Retinal pigment epithelial cell (primary cell): ENCODE data around the genes IFNL2, EID2B and LGALS16.

DNA sequence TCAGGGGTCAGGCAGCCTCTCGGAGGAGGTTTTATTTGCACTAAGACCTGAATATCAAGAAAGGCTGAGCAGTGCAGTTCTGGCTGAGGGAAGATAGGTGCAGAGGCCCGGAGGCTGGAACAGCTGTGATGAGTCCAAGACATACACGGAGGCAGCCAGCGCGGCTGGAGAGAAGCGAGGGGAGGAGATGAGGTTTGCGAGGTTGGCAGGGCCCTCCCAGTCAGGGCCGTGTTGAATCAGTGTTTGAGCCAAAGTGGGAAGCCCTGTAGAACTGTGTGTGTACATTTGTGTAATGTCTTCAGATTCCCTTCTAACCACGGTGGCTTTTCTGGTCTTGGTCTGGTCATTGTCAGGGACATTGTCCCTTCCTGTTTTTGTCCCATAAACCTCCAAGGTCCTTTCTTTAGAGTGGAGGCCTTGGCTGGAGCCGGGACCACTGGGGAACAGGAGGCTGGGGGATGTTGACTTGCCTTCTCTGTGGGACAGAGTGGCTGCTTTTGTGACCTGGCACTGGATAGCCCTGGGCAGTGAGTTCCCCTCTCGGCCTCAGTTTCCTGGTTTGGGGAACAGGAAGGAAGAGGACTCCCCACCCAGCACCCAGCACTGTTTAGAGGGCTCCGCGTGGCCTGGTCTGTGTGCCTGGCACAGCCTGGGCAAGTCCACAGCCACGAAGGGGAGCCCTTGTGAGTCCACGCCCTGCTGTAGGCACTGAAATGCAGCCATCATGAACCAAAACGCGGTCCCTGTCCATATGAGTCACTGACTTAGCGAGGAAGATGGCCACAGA, 35.1 kb downstream of the PAK4 start:
- RRBS = no CpG with 5 or more reads among the region's 18 CpGs

DNA sequence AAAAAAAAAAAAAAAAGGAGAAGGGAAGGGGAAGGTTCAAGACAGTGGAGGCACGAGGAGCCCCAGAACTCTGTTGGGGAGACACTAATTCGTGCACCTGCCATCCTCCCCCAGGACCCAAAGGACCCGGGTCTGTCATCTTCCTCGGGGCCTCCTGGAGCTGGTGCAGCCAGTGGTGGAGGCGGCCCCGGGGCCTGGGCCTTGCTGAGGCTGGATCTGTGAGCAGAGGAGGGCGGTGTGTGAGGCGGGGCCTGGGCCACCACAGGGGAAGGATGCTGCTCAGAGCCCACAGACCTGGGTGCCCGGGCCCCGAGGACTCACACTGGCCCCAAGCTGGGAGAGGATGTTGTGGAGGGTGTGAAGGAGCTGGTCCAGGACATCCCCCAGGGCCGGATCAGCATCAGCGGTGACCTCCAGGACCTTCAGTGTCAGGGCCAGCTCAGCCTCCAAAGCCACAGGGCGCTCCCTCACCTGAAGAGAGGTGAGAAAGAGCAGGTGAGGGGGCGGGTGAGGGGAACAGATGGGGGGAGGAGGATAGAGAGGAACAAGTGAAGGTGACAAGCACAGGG, 8.2 kb downstream of the IFNL3 start:
- RRBS = 77% methylated on average over 7 of the region's 14 CpGs

DNA sequence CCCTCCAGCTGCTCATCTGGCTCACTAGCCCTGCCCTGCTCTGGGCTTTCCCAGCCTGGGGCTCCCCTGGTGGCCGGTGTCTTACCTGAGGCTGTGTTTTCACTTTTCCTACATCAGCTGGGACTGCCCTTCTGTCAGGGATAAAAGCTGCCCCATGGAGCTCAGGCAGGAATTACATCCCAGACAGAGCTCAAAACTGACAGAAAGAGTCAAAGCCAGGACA, at the start of gene IFNL2:
IFNL2 (plus strand) TSS at position 168 of the 223 bp plus-strand sequence.
- RRBS = no CpG with 5 or more reads among the region's 1 CpG

DNA sequence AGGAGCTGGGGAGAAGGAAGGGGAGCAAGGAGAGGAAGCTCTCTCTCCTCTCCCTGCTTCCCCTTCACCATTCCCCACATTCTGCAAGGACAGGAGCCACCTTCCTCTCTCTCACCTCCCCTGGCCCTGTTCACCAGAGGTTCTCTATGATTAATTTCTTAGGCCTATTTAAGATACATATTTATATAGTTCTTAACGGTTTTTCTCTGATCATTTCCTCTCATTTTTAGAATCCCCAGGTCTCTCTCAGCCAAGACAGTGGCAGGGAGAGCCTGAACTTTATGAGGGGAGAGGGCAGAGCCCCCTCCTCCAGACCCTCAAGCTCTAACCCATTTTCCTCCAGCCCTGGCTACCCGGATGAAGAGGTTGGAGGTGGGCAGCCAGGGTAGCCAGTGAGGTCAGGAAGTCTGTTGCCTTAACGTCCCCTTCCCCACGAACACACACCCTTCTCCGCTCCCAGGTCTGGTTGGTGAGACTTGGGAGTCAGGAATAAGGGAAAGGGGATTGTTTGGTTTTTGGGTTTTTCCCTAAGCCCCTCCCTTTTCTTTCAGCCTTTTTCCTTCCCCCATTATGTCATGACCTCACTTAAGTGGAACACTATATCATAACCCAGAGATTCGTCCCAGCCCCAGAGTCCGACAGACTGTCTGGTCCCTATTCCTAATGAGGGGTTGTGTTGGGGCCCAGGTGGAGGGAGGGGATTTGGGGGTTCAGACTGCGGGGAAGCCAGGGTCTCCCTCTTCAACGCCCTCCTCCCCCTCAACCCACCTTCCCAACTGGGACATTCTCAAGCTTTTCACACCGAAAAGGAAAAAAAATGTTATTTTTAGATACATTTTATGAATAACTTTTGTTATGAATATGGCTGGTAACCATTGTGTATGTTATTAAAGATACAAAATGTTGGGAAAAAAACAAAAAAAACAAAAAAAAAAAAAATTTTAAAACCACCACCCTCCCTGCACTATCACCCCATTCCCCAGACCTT, 6.6 kb downstream of the PAF1 start:
- RRBS = no CpG with 5 or more reads among the region's 10 CpGs

DNA sequence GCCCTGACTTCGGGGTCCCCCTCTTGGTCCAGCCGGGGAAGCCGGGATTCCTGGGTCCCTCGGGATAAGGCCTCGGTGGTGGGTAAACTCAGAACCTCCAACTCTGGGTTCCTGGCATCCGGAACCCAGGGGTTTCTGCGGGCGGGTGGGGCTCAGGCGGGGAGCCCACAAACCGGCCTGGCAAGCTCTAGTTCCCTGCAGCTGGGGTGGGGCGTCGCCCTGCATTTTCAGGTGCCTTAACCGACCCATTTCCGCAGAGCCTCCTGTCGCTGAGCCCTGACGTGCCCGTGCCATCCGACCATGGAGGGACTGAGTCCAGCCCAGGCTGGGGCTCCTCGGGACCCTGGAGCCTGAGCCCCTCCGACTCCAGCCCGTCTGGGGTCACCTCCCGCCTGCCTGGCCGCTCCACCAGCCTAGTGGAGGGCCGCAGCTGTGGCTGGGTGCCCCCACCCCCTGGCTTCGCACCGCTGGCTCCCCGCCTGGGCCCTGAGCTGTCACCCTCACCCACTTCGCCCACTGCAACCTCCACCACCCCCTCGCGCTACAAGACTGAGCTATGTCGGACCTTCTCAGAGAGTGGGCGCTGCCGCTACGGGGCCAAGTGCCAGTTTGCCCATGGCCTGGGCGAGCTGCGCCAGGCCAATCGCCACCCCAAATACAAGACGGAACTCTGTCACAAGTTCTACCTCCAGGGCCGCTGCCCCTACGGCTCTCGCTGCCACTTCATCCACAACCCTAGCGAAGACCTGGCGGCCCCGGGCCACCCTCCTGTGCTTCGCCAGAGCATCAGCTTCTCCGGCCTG, 1.0 kb downstream of the ZFP36 start:
- RRBS = 49% methylated on average over 13 of the region's 46 CpGs

- RRBS = 95% methylated on average over 2 of the region's 27 CpGs
These were observed 1.9 kb downstream of the ZFP36 start for GRCh38 chr19:39408289-39409303.

- RRBS = under 1% methylated on average over 8 of the region's 44 CpGs
These were observed 2.8 kb downstream of the ZFP36 start for GRCh38 chr19:39409304-39409904.

GRCh38 chr19:39430697-39431594, 4.8 kb downstream of the RPS16 start:
- RRBS = 63% methylated on average over 5 of the region's 25 CpGs

DNA sequence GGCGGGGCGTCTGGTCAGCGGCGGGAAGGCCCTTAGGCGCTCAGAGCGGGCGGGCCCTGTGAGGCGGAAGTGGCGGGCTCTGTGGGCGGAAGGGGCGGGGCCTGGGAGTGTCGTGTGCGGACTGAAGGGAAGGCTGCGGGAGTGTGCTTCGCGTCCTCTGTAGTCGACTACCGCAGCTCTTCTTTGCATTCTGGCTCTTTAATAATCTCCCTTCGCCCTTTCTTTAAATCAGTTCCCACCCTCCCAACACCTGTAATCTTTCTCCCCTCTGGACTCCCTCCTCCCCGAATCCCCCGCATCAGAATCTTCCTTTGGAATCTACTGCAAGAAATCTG, 269 bp upstream of the RPS16 start:
- RRBS = no CpG with 5 or more reads among the region's 21 CpGs

- RRBS = 3% methylated on average over 17 of the region's 62 CpGs
These were observed 4.0 kb downstream of the DLL3 start for GRCh38 chr19:39502630-39503185.

- RRBS = 2% methylated on average over 17 of the region's 77 CpGs
These were observed at the start of gene EID2B for GRCh38 chr19:39532092-39533350. Gene EID2B (minus strand): TSS chr19:39532852.

DNA sequence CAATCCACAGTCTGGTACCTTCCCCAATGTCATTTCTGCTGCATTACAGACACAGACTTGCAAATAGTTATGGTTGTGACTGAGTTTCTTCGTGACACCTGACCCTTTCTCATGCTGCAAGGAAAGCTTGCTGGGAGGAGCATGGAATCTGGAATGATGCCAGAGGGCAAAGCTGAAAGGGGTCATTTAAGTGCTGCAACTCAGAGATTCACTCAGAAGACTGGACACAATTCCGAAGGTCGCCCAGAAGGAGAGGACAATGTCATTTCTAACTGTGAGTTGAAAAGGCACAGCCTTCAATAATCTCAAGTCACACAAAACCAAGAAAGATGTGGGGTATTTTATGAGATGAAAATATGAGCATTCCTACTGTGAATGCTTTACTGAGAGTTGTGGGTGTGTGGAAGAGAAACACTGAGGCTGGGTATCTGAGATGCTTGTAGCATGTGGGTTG, at the start of gene LGALS16:
LGALS16 (plus strand) TSS at position 211 of the 454 bp plus-strand sequence.
- RRBS = no CpG with 5 or more reads among the region's 3 CpGs

DNA sequence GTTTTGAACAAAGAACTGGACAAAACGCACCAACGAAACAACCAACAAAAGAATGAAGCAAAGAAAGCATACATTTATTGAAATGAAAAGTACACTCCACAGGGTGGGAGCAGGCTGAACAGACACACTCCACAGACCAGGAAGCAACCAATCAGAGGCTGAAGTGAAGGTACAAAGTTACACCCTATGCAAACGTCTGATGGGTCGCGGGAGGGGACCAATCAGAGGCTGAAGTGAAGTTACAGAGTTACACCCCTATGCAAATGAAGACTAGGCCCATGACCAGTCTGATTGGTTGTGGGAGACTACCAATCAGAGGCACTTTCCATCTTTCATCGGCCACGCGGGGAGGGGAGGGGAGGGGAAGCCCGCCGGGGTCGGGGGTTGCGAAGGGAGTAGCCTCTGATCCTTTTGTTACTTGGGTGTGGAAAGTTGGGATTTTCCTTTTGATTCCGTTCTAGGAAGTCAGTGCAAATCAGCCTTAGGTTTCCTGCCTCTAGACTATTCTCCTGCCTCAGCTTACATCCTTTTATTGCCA, 12.4 kb upstream of the FBL start:
- RRBS = no CpG with 5 or more reads among the region's 13 CpGs

DNA sequence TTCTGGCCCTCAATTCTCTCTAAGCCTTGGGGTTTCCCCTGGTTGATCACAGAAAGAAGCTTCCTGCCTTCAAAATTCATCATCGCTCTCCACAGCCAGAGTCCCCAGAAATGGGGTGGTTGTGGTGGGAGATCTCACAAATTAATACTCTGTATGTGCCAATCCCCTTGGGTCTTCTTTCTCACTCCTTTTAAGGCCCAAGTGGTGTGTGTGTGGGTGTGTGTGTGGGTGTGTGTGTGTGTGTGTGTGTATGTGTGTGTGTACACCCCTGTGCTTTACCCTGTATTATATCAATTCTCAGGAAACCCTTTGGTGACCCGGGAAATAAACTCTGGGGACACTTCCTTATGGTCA, 33.8 kb upstream of the PSMC4 start:
- RRBS = no CpG with 5 or more reads among the region's 2 CpGs

DNA sequence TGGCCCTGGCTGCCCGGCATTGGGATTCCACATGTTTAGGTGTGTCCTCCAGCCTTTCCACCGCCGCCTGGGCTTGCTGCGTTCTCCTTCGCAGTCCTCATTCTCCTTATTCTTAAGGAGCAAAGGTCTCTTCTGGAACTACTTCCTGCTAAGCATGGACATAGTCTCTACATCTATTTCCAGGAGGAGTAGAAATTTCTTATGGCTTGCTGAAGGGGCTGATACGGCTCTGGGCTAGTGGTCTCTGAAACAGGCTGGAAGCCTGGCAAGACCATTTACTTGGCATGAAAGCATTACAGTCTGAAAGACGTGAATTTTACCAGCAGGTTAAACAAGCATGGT, 27.3 kb upstream of the PSMC4 start:
- RRBS = no CpG with 5 or more reads among the region's 7 CpGs

DNA sequence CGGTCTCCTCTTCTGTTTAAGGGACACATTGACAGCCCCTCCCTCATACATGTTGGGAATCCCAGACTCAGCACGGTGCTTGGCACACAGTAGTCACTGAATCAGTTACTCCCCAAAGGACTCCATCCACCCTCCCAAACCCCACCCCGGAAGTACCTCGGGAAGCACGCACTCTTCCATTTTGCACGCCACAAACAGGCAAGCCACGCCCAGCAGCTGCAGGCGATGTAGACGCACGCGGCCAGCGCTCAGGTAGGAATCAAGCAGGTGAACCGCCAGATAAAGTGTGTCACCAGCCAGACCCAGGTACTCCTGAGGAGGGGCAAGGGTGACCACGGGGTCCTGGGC, 2.2 kb downstream of the CCNP start:
- RRBS = no CpG with 5 or more reads among the region's 14 CpGs

- RRBS = no CpG with 5 or more reads among the region's 11 CpGs
These were observed 25.3 kb downstream of the C19orf47 start for GRCh38 chr19:40322847-40323441.

DNA sequence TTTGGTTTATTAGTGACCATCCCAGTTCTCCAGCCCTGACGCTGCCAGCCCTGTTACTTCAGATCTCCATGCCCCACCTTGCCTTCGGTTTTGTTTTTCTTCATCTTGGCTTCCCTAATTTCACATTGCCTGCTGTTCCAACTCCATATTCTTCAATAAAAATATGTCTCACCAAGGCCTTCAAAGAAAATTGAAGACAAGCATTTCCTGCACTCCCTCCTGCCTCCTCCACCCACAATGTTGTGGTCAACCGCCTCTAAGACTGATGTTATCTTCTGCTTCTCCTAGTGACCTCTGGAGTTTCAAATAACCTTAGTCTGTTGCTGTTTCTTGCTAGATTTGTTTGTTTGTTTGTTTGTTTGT, 14.6 kb downstream of the PLD3 start:
- RRBS = no CpG with 5 or more reads among the region's 3 CpGs

DNA sequence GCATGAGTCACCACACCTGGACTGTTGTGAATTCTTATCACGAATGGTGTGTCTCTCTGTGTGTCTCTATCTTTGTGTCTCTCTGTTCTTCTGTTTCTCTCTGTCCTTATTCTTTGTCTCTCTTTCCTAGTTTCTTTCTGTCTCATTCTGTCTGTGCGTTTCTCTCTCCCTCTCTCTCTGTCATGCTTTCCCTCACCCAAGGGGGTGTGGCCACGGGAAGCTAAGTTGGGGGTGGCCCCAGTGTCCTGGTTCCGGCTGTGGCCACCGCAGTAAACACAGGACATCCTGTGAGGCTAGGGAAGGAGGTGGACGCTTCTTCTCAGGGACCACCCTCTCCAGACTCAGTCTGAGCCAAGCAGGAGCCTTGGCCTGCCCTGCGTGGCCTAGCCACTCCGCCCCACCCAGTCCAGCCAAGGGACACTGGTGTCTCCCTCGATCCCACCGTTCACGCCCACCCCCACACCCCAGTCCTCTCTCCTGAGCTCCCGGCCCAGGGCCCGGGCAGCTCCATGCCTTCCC, 3.9 kb upstream of the PRX start:
- RRBS = no CpG with 5 or more reads among the region's 13 CpGs

DNA sequence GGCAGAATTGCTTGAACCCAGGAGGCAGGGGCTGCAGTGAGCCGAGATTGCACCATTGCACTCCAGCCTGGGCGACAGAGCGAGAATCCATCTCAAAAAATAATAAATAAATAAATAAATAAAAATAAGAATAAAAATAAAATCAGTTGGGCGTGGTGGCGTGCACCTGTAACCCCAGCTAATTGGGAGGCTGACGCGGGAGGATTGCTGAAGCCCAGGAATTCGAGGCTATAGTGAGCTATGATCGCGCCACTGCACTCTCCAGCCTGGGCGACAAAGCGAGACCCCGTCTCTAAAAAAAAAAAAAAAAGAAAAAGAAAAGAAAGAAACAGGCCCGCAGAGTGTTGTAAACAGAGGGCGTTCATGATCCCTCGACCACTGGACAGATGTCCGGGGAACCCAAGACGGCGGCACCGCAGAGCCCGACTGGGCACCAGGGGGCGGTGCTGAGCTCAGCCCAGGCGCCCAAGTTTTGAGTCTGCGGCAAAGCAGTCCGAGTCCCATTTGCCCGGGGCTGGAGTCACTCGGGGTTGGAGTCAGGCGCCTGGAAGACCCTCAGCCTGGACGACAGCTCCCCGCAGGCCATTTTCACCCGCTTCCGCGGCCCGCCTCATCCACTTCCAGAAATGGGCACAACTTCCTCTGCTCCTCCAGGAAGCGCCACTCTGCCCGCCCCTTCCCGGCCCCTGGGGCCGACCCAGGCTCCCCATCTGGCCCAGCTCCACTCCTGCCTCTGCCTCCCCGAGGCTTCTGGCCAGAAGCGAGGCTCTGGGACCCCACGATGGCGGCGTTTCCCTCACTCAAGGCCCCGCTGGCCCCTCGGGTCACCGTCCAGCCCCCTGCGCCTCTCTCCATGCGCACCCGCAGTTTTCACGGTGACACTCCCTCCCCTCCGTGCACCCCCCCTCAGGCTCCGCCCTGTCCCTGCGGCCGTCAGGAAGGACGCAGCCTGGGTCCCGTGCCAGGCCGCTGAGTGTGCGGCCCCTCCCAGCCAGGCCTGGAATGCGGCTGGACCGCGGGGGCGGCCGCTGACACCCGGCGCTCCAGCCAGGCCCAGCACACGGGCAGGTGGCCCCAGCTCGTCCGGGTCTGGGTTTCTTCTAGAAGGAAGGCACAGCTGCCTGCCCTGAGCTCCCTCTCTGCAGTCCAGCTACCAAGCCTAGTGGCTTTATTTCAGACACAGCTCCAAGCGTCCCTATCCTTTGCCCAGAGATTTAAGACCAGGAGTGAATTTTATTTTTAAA, 5.0 kb downstream of the SERTAD1 start:
- RRBS = 2% methylated on average over 5 of the region's 69 CpGs